UCH-1 (cell line): ENCODE data around the genes TBX15 and HSD3B1.

DNA sequence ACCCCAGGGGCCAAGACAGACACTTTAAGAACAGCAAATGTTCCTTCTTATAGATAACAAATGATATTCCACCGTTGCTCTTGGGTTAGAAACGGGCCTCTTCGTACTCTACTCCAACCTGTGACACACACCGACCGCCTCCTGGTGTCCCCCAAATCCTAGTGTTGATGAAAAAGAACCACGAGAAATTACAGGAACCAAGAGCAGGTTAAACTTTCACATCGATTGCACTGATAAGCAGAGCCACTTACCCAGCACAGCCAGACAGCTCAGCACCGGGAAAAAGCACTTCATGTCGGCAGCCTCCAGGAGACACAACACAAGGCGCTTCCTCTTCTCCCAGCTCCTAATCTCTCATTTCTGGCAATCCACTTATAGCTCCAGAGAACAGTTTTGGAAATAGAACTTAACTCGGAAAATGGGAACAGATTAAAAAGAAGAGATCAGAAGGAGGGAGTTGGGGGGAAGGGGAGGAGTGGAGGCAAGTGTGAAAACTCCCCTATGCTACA, 1.4 kb downstream of the IGSF3 start:
- RRBS, result no CpG with 5 or more reads among the region's 11 CpGs

GRCh38 chr1:116696578-116696999, 29.1 kb upstream of the IGSF3 start:
- RRBS, result no CpG with 5 or more reads among the region's 4 CpGs

- RRBS, result no CpG with 5 or more reads among the region's 3 CpGs
Measured at GRCh38 chr1:116763293-116763799, 9.1 kb downstream of the CD2 start.

GRCh38 chr1:116808377-116809326, 54.4 kb downstream of the CD2 start:
- RRBS, result no CpG with 5 or more reads among the region's 17 CpGs

DNA sequence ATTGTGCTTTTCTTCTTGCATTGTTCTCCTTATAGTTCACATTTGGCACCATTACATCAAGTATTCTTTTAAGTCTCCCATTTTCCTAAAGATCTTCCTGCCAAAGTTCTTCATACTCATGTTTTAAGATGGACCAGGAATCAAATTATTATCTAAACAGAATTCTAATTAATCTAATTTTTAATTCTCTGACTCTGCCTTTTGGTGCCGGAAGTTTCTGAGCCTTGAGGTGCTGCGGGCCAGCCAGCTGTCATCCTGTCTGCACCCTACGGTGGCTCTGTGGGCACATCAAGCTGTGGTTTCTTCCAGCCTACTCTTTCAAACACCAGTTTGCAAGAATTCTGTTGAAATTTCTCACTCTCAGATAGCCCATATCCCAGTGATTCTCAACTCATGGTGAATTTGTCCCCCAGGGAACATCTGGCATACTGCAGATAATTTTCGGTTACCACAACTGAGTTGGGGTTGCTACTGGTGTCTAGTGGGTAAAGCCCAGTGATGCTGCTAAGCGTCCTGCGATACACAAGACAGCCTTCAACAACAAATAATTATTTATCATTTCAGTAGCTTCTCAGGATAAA, 62.2 kb downstream of the CD2 start:
- RRBS, result no CpG with 5 or more reads among the region's 6 CpGs

DNA sequence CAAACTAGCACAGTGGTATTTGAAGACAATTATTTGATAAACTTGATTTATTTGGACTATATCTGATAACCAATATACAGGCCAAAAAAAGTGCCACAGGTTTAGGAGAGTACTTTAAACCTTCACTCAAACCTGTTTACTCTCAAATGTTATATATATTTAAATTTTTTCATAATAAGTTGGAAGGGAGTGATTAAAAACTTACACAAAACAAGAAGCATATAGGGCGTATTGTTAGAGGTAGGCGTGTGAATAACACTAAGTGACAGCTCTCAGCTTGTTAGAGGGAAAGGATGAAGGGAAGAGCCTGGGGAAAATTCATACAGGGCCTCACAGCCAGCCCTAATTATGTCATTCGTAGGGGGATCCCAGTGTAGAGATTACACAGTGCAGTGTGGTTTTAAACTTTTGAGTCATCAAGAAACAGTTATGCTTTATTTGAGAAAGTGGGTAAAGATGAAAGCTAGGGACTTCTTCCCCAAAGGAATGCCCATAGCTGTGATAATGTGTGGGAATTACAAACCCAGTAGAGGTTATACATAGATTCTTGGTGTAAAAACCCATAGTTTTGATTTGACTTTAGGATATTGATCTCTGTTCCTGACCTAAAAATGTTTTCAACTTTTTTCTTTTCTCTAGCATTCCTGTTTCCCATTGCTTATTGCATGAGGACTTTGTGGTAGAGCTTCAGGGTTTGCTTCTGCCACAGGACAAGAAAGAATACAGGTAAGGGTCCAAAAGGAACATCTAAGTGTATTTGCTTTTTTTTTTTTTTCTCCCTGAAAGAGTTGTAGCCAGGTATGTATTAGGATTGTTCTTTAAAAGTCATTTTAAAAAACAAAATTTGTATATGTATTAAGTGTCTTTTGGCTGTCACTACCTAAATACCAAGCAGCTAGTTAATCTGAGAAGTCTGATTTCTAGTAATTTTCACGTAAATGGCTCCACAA, 1.9 kb downstream of the TTF2 start:
- RRBS, result no CpG with 5 or more reads among the region's 4 CpGs

DNA sequence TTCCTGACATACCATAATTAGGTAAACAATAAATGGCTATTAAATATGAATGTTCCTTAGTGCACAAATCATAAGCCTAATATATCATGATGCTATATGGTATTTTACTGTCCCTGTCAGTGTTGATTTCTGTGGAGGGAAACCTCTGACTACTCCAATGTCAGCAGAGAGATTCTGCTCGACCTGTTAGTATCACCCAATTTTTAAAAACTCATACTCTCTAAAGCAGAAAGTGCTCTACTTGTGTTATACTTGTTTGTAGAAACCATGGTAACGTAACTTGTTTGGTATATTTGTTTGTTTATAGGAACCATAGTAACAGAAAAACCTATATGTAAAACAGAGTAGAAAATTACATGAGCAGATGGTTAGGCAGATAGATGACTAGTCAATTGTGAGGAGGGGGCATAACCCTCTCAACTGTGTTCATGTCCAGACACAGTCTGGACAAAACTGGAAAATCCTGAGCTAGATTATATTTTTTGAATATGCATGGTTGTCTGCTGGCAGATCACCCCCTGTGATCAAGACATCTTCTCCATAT, 6.7 kb downstream of the TRIM45 start:
- RRBS, result no CpG with 5 or more reads among the region's 2 CpGs

- RRBS, result no CpG with 5 or more reads among the region's 7 CpGs
Measured at GRCh38 chr1:117146604-117147207, 25.2 kb upstream of the TRIM45 start.

- RRBS, result 4% methylated on average over 10 of the region's 66 CpGs
Measured at GRCh38 chr1:117606376-117607382, 831 bp downstream of the TENT5C start.

DNA sequence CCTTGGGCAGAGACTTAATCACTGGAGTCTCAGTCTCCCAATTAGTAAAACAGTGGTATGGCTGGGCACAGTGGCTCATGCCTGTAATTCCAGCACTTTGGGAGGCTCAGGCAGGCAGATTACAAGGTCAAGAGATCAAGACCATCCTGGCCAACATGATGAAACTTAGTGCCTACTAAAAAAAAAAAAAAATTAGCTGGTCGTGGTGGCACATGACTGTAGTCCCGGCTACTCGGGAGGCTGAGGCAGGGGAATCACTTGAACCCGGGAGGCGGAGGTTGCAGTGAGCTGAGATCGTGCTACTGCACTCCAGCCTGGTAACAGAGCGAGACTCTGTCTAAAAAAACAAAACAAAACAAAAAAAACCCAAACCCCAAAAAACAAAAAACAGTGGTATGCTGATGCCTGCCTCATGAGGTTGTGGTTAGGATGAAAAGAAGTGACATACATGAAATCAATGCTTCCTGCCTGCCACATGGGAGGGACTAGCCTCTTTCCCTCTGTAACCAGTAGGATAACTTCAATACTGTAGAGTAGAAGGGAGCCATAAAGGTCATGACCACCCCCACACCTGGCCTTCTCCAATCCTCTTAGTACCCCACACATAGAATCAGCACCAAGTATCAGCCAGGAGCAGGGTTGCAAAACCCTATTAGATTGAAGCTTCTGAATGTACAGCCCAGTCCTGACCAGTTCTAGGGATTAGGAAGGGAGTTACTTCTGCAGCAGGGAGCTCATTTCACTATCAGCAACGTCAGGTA, 55.1 kb downstream of the TENT5C start:
- RRBS, result no CpG with 5 or more reads among the region's 8 CpGs

GRCh38 chr1:117664063-117664912, 58.4 kb downstream of the TENT5C start:
- RRBS, result no CpG with 5 or more reads among the region's 8 CpGs

DNA sequence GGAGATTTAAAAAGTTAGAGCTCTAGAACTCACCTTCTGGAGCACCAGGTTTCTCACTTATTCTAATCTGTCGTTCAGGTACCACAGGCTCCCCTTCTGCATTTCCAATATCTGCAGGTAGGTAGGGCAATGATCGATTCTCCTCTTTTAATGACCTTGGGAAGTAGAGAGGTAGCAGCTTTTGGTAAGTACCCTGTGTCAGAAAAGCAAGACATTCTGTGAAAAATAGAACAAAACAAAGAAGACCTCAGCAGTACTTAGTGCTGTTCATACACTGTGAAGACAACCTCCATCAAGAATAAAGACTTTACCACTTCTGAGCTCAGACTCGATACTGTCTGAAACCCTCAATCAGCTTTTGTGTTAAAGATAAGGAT, 30.4 kb downstream of the GDAP2 start:
- RRBS, result no CpG with 5 or more reads among the region's 3 CpGs

DNA sequence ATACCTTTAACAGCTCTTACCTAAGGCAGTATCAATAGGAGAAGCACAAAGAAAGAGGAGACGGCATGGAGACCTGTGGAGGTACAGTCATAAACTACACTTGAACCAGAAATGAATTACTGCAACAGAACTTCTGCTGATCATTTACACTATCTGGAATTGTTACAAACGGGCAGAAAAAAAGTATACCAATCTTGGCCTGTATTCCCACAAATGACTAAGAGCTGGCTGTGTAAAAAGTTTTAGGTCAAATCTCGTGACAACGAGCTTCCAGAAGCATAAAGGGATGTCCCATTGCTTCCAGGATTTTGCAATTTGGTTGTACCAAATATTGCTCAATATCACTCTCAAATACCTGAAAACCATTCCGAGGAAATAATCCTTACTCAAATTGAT, 175.7 kb downstream of the TBX15 start:
- RRBS, result no CpG with 5 or more reads among the region's 5 CpGs

GRCh38 chr1:118987337-118988523, at the start of gene TBX15:
TSS of gene TBX15 (minus strand) at chr1:118988343.
- RRBS, result 6% methylated on average over 39 of the region's 86 CpGs

- RRBS, result no CpG with 5 or more reads among the region's 5 CpGs
Measured at GRCh38 chr1:119101458-119102181, 38.8 kb downstream of the WARS2 start.

DNA sequence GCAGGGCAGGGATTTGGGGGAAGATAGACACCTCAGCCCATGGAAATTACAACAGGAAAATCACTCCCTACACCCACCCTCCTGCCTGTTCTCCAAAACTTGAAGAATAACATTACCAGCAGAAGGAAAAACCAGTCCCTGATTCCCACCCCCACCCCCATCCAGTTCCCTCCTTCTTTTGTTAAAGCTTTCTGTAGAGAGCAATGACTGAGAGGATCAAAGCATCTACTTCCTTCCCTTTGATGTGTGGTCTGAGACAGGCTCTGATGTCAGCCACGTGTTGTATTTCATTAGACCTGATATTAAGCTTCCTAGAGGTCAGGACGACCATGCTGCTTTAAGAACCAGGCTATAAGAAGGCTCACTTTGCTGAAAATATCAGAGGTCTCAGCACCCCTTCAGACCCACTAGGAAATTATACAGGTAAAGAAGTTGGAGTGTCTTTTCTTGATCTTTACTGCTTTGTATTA, 73.8 kb upstream of the HAO2 start:
- RRBS, result no CpG with 5 or more reads among the region's 2 CpGs

GRCh38 chr1:119326396-119326658, 42.3 kb upstream of the HAO2 start:
- RRBS, result no CpG with 5 or more reads among the region's 5 CpGs

GRCh38 chr1:119370626-119371274, 2.2 kb downstream of the HAO2 start:
- RRBS, result no CpG with 5 or more reads among the region's 5 CpGs

GRCh38 chr1:119507014-119507468, at the start of gene HSD3B1:
TSS of gene HSD3B1 (plus strand) at chr1:119507210.
- RRBS, result no CpG with 5 or more reads among the region's 1 CpG

DNA sequence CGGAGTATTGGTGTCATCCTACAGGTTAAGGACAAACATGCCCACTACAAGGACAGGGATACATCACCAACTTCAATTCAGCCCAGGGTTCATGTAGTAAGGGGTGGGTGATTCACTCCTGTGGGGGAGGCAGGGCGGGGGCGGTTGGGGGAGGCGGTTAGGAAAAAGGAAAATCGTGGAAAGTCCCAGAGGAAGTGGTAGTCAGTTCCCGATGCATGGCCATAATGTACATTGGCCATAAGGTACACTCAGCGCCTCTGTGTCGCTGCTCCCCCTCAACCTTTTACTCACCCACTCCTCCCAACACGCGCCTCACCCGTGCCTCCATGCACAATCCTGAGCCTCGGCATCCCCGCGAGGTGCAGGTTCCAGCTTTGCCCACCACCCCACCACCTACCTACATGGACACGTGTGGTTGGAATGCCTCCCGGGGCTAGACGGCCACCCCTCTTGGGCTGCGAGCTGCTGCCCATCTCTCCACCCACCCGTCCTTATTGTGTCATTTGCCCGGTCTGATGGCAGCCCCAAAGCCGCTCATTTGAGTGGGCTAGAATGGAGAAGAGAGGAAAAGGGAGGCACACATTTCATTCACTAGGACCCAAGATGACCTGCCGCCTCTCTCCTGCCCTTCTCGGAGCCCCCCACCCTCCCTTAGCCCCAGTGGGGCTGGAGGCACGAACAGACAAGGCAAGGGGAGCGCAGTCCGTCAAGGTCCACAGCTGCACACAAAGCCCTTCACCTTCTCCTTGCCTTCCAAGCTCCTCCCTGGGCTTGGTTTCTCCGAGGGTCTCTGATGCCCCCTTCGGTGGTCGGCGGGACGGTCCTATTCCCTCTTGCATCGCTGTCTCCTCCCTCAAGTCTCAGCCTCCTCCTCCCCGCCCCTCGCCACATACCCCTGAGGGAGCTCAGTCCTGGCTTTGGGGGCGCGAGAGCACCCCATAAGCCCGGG, 840 bp downstream of the ZNF697 start:
- RRBS, result 6% methylated on average over 5 of the region's 37 CpGs